Spinal cord (tissue), 3 donors: Measurements from ENCODE around the genes OR4D5, PANX3, TBRG1, ROBO3 and VSIG10L2.

GRCh38 chr11:123576865-123577902, 77.2 kb downstream of the SCN3B start:
- PRO-cap, result no peak
- RAMPAGE, long total RNA, result no peak

DNA sequence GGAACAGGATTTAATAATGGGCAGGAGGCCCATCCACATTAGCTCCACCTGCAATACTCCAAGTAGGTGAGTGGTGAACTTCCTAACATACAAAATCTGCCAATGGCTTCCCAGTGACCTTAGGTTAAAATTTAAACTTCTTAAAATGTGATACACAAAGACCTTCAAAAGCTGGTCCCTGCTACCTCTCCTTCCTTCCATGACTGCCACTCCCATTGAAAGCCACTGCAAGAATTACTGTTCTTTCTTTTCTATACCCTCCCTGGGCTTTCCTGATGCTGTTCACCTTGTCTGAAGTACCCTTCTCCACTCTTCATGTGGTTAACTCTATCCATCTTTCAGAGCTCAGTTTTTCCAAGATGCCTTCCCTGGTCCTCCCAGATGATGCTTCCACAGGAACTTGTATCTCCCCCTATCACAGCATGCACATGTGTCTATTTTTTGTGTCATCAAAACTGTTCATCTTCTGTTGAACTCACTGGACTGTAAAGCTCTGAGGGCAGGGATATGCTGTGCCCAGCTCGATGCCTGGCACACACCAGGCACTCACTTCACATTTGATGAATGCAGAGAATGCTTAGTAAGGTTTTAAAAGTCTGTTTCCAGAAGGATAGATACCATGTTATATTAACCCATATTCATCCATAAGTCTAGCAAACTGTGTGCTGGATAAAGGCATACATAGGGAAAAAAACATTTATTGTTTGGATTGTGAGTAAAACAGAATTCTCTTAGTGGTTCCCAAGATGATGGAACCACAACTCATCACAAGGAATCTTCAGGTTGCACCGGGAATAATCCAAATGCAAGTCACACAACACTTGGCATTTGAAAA, 7.1 kb downstream of the ZNF202 start:
- PRO-cap, result no peak
- RAMPAGE, long total RNA, result no peak

DNA sequence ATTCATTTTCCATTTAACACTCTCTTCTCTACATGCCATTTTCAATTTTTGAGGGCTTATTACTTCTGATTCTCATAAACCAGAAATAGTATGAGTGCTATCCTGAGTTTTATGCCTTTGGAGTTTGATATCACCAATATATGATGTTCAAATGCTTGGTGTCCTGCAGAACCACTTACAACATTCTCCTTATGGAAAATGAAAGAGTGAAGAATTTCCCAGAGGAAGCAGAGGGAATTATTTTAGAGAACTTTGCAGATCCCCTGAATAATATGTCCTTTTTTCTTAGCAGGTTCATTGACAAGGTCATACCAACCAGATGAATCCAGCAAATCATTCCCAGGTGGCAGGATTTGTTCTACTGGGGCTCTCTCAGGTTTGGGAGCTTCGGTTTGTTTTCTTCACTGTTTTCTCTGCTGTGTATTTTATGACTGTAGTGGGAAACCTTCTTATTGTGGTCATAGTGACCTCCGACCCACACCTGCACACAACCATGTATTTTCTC, at the start of gene OR4D5:
OR4D5 (plus strand) TSS at position 320 of the 505 bp plus-strand sequence.
- PRO-cap, result no peak
- RAMPAGE, long total RNA, result no peak

- PRO-cap, result no peak
- RAMPAGE, long total RNA, result start-site peak on the plus strand at chr11:124076301-124076312, 5 and 19 reads in 2 replicates
Observed at GRCh38 chr11:124075615-124076836, 34.9 kb upstream of the OR10G7 start.

DNA sequence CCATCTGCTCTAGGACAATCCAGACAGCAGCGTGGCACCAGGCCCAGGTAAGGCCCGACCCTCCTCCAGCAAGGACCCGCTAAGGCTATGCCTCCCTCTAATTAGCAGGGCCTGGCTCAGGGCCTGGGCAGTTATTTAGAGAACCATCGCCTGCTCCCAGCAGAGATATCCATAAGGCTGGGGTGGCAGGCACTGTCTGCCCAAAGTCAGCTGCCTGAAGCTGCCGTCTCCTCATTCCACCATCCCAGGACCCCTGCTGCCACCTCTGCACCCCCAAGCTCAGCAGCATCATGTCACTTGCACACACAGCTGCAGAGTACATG, at the start of gene PANX3:
PANX3 (plus strand) TSS at position 162 of the 323 bp plus-strand sequence.
- PRO-cap, result no peak
- RAMPAGE, long total RNA, result no peak

DNA sequence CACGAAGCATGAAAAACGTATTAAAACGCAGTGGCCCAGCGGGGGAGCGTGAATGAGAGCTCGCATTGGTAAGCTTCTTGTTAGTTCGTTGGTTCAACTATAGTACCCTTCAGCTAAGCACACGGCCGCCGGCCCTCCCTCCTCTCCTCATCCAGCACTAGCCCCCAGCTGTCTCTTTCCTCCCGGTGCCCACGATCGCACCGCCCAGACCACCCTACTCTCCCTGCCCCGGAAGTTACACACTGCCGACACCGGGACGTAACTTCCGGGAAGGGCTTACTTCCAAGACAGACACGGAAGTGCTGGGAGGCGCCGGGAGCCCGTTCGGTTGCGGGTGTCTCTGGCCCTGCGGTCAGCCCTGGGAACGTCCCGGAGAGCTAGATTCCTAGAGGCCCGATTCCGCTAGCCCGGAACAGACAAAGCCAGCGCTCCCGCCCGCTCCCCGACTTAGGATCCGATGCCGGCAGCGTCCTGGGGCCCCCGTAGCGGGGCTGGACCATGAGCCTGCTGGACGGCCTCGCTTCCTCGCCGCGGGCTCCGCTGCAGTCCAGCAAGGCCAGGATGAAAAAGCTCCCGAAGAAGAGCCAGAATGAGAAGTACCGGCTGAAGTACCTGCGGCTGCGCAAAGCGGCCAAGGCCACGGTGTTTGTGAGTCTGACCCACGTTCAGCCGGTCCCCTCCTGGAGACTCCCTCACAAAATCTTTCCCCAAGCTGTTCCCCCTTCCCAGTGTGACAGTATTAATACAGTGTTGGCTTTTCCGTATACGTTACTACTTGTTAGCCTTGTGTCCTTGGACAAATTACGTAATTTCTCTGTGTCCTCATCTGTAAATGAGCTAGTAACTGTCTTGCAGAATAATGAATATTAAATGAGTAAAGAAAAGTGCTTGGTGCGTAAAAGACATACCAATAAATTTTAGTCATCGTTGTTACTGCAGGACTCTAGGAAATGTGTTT, at the start of gene TBRG1:
TBRG1 (plus strand) TSS at position 279 of the 958 bp plus-strand sequence.
- PRO-cap, result no peak
- RAMPAGE, long total RNA, result no peak

GRCh38 chr11:124632513-124633799, 10.3 kb downstream of the TBRG1 start:
- PRO-cap, result no peak
- RAMPAGE, long total RNA, result no peak

- PRO-cap, result no peak
- RAMPAGE, long total RNA, result no peak
Observed at GRCh38 chr11:124790495-124791093, 9.6 kb downstream of the MSANTD2 start.

DNA sequence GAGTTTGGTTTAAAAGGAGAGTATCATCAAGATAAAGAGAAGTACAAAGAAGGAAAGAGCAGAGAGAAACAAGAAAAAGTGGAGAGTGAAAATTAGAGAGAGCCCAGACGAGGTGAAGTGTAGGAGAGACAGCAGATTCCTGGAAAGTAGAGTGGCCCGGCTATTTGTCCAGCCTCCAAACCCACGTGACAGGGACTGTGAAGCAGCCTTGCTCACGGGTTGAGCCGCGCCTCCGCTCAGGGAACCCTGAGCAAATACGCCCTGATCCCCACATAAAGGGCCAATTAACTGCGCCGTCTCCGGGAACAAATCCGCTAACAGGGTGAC, 2.2 kb upstream of the ROBO3 start:
- PRO-cap, result no peak
- RAMPAGE, long total RNA, result no peak

DNA sequence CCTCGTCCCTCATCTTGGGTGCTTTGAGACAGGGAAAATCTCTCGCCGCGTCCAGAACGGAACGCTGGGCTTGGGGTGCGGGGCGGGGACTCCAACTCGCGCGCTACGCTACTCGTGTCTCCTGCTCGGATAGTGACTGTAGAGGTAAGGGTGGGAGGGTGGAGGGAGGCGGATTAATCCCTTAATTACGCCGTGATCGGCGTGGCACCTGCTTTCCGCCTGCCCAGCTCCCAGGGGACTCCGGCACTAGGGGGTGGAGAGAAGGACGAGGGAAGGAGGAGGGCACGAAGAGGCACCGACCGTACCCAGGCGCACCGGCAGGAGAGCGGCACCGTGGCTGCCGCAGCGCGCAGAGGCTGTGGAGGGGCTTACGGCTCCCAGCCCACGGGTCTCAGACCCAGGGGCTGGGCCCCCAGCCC, at the start of gene ROBO3:
ROBO3 (plus strand) TSS at position 302 of the 419 bp plus-strand sequence.
- PRO-cap, result no peak
- RAMPAGE, long total RNA, result no peak

DNA sequence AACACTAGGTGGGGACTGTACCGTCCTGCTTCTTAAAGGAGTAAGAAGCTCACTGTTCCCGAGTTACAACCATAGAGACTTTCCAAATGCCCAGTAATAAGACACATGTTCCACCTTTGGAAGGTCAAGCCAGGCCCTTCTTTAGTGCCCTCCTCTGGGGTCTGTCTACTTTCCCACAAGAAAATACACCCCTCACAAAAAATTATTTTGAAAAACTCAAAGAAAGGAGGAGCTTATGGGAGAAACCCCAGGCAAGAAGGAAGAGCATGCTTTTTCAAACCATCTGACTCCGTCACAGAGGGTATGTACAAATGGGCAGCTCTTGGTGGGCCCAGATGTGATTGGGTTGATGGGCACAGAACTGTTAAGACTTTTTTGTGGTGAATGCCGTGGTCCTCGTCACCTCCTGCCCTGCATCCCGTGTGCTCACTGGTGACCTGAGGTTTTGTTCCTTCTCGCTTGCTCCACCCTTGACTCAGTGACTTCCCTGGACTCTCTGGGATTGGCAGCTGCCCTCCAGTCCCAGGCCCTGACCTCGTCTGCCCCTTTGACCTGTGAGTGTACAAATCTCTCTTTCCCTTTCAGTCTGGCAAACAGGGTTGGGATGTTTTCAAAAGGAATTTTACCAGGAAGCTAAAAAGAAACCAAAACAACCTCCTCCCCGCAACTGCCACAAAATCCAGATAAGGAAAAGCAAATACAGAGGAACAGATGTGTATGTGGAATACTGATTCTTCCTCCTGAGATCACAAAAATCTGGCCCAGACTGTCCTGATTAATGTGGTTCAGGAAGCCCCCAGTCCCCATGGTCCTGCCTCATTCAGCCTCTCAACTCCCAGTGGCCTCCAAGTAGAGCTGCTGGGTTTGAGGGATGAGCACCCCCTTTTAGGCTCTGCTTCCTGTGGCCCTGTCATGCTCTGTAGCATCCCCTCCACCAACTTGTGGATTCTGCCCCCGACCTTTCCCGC, 15.4 kb downstream of the ROBO4 start:
- PRO-cap, result no peak
- RAMPAGE, long total RNA, result no peak

DNA sequence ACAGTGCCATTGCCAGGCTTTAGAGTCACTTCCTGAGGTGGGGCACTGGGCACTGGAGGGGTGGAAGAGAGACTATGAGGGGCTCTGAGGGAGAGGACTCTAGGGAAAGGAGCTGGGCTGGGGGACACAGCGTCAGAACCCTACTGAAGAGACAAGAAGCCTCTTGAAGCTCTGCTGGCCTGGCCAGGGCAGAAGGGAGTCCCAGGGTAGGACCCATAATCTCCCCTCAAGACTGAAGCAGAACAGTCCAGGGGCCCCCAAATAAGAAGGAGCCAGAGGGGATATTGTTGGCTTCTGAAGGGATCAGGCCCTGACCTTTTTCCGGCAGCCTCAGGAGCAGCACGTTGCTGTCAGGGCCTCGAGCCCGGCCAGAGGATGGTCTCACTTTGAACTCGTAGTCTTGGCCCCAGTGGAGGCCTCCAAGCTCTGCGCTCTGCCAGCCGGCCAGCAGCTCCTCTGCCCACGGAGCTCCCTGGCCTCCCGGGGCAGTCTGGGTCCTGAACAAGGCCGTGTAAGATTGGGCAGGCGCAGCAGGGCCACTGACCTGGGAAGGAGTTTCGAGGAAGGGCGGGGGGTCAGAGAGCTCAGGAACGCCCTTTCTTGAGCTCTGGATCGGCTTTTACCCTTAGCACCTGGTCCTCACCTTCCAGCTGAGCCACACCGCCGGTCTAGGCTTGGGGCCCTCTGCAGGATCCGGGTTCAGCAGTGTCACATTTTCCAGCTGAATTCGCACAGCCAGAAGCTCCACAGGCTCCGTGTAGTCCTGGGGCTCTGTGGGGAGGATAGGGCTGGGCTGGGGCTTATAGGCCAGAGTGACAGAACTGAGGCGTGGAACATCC, 2.3 kb downstream of the ROBO4 start:
- PRO-cap, result no peak
- RAMPAGE, long total RNA, result no peak

GRCh38 chr11:124898199-124899275, 872 bp upstream of the ROBO4 start:
- PRO-cap, result no peak
- RAMPAGE, long total RNA, result no peak

DNA sequence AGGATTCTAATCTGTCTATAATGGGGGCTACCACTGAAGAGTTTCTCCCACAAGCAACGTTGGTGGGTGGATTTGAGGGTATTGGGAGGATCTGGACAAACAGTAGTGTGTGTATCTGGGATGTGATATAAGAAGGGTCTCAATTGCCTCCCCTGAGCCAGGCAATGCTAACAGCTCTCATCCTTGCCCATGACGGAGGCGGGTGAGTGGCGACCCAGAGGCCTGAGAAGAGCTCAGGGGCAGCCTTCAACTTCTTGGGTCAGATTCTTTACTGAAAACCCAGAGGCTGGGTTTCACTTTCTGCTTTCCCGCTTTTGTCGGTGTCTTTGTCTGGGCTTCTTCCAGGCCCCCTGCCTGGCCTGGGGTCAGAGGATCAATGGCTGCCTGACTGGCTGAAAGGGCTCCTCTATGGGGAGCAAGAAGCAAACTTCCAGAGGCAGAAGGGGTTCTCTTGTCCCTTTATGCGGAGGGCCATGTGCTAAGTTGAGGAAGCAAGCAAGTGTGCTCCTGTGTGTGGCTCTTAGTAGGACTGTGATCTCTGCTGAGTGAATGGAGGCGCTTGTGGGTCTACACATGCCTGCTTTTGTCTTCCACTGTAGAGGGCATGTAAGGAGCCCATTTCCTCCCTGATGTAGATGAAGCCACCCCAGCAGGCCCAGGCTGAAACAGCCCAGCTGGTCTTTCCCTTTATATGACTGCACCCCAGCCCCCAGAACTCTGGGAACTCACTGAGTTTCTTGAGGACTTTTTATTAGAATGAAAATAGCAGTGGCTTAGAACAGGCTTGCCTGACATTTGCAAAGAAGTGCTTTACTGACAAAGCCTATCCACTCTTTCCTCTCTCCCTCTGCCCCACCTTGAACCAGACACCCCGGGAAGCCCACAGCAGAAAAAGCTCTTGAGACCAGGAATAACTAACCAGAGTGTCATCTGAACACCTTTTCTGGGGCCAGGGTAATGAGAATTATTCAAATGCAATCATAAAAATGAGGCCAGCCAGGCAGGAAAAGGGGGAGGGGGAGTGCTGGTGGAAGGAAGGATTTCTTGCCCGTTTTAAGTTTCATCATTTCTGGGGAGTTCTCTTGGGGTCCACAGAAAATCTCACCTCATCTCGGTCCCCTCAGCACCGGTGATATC, 947 bp upstream of the PKNOX2 start:
- PRO-cap, result no peak
- RAMPAGE, long total RNA, result no peak

DNA sequence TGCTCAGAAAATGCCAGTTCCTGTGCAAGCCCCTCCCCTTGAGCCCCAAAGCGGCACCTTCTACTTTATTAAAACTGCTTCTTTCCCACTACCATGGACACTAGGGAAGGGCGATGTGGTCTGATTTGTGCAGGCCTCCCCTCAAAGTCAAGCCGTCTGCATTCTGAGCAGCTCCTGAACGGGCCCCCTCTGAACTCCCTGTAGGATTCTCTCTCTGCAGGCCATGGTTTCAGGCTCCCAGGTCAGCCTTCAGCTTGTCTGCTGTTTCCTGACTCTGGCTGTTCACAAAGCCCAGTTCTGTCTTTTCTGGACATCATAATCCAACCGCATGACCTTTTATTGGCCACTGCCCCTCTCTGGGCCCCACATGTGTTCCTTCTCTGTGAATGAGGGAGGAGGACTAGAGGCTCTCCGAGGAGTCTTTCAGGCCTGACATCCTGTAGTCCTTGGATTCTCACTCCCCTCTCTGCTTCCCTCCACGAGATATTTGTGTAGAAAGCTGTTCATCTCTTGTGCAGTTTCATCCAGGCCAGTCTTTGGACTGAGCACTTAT, 161.0 kb downstream of the FEZ1 start:
- PRO-cap, result no peak
- RAMPAGE, long total RNA, result no peak

- PRO-cap, result no peak
- RAMPAGE, long total RNA, result no peak
Observed at GRCh38 chr11:125350885-125351671, 145.0 kb downstream of the FEZ1 start.

DNA sequence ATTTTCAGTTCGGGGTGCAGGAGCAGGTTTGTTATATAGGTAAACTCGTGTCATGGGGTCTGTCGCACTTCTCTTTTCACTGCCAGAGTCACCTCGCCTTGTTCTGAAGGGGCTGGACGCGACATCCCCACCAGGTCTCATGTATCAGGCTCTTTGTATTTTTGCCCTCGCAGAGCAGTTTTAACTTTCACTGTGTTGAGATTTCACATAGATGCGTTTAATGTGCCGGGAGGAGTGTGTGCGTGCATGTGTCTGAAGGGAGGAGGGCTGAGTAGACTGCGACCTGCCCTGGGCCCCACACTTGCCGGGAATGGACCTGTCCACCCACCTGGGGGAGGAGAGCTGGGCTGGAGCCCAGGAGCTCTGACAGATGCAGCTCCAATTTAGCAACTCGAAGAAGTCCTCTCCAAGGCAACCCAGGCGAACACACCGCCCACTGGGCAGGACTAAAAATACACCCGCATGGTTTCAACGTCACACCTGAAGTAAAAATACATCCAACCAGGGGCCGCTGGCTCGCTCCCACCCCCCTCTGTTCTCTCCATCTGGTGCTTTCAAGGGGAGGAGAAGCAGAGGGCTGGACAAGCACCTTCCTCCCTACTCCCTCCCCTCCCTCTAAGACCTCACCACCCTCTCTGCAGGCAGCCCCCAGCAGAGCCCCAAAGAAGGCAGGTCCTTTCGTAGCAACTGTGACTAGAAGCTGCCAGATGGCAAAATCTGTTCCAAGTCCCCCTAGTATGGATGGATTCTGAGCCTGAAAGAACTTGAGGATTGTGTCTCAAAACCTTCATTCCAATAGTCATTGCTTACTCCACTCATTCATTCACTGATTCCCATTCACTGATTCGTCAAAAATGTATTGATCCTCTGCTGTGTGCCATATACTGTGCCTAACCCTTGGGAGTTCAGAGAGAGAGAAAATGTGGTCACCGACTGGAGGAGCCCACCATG, 119.9 kb downstream of the FEZ1 start:
- PRO-cap, result no peak
- RAMPAGE, long total RNA, result no peak

DNA sequence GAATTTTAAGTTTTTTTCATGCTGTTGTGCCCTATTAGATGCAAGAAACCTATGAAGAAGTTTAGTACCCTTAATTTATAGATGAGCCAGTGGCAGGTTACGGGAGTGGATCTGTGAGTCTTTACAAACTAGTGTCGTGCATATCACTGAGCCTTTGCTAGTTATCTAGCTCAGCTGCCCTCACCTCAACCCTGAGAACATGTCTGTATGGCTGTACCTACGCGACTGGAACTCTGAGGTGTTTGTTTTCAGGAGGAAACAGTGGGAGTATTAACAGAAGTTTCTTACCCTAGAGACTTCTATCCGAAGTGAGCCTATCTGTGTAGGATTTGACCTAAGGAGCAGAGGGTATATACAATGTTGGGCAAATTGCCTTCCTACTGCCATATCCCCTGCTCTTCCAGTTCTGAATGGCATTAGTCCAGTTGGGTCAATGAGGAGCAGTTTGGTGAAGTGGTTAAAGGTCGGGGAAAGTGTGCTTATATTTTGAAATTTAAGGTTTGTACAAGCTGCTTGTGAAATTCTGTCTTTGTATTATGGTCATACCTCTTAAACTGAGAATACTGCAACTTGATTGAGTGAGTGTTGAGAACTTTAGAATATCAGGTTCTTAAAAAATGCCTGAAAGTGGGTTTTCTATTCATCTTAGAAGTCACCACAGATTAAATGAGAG, 1.6 kb downstream of the EI24 start:
- PRO-cap, result no peak
- RAMPAGE, long total RNA, result no peak

DNA sequence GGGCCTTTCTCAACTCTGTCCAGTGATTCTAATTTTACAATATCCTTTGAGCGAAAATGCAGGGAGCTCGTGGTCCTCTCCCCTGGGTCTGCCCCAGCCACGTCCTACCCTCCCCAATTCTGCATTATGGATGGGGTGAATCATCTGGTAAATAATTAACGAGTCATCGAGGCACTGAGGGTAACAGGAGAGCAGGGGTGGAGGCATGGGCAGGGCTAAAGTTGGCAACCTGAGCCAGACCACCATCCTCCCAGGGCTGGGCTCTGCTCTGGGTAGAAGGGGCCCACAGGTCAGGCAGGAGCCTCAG, 169 bp upstream of the VSIG10L2 start:
- PRO-cap, result no peak
- RAMPAGE, long total RNA, result no peak

DNA sequence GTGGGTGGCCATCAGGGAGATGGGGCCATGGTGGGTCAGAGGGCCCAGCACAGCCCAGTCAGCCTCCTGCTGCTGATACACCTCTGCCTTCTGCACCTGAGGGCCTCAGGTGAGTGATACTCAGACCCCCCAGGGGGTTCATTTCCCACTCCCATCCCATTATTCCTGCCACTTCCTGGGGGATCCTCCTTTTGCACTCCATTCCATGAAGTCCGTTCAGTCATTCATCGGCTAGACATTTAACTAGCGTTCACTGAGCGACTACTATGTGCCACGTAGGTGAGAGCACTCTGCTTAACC, at the start of gene VSIG10L2:
VSIG10L2 (plus strand) TSS at position 16 of the 300 bp plus-strand sequence.
- PRO-cap, result no peak
- RAMPAGE, long total RNA, result no peak